Fibroblast of villous mesenchyme (primary cell): Measurements from ENCODE around the genes WNT2, KCND2 and IQUB.

DNA sequence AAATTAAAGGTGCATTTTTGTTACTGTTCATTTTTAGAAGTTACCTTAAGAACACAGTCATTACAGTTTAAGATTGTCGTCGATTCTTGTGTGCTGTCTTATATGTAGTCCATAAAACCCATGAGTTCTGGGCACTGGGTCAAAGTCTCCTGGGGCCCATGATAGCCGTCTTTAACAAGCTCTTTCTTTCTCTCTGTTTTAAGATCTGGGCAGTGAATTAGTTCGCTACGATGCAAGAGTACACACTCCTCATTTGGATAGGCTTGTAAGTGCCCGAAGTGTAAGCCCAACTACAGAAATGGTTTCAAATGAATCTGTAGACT is 90.8 kb upstream of the CAPZA2 start:
- CAGE, long polyA plus RNA: no peak

- CAGE, long polyA plus RNA: no peak
Observed at GRCh38 chr7:116872203-116872540, 9.8 kb downstream of the CAPZA2 start.

GRCh38 chr7:116948860-116949581 is 4.3 kb upstream of the ST7 start:
- CAGE, long polyA plus RNA: no peak

DNA sequence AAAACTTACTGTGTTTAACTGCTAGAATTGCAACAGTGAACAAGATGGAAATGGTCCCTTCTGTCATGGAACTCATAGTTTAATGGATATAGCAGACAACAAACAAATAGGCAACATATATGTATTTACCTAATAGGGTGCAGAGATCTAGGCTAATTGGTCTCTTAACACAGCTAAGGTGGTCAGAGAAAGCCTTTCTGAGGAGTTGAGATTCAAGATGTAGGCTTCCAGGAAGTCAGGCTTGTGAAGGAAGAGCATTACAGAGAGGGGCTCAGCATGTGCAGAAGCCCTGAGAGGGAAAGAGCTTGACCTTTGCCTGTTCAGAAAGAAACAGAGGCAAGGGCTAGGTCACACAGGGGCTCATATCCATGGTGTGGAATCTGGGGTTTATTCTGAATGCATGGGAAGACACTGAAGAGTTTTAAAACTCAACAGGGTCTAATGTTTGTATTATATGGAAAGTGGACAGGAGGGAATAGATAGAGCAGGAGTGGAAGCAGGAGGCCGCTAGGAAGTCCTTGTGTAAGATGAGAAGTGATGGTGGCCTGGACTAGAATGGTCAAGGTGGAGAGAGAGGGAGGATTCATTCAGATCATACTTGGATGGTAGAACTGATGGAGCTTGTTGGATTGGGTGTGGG is 98.0 kb downstream of the ST7 start:
- CAGE, long polyA plus RNA: no peak

DNA sequence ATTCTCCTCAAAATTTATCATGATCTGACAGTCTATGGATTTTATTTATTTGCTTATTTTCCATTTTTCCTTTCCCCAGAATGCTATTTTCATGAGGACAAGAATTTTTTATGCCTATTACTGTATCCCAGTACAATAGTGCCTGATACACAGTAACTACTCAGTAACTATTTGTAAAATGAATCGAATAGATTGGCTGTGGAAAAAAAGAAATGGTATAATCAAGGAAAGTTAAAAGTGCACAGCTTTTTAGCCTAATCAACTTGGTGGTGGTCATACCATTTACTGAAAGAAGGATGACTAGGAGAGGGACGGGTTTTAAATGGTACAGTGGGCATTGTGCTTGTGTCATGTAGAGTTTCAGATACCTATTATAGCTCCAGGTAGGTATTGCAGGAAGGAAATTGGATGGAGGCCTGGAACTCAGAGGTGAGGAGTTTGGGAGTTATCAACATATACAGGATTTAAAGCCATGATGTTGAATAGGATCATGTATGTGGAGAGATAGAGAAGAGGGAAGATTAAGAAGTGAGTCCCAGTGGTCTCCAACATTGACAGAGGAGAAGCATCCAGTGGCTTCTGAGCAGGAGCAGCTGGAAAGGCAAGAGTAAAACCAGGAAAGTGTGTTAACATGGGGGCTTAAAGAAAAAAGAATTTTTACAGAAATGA is 166.6 kb downstream of the WNT2 start:
- CAGE, long polyA plus RNA: no peak

GRCh38 chr7:117273921-117274389 is 48.9 kb downstream of the WNT2 start:
- CAGE, long polyA plus RNA: no peak

DNA sequence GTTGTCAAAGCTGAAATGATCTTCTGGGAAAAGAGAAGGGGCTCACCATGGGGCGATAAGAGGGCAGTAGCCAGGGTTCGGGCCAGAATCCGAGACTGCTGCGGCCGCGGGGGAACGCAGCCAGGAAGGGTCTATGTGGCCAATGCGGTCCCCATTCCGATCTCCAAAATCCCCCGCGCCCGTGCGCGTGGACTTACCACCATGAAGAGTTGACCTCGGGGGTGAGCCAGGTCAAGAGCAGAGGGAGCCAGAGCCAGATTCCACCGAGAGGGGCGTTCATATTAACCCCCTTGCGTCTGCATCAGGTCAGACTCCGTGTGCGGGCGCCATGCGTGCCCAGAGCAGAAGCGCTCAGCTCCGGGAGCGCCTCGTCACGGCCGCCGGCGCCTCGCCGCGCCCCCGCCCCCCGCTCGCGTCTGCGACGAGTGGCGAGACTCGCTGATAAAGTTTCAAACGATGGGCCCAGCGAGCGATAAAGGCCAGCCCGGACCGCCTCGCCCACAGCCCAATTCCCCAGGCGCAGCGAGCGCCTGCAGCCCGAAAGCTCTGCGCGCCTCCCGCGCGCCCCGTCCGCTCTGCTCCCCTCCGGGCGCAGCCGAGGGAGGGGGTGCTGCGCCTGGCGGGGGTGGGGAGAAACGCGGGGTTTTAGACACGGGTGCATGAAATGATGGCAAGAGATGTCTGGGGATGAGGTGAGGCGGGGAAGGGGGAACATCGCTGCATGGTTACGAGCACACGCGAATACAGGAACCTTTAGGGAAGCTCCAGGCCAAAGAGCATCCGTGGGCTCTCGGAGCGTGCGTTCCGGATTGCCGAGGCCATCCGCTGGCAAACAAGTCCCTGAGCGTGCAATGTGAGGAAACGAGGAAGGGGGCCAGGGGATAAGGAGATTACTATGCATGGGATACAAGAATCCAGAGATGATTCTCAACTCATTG is at the start of gene WNT2:
Gene WNT2 (minus strand): TSS at position 349 of the 938 bp plus-strand sequence.
- CAGE, long polyA plus RNA: no peak

DNA sequence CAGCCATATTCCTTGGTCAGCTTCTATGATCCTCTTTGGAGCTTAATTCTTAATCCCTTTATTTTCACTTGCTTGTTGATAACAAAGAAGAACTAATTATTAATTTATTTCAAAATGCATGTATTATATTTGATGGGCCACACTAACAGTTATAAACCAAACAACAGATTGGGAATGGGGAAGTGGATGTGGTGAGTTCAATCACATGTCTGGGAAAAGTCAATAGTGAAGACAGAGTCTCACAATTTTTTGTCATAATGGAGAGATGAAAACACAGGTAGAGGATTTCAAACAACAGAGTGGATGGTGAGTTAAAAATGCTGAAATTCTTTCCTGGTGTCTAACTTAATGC is 1.7 kb upstream of the CFTR start:
- CAGE, long polyA plus RNA: no peak

DNA sequence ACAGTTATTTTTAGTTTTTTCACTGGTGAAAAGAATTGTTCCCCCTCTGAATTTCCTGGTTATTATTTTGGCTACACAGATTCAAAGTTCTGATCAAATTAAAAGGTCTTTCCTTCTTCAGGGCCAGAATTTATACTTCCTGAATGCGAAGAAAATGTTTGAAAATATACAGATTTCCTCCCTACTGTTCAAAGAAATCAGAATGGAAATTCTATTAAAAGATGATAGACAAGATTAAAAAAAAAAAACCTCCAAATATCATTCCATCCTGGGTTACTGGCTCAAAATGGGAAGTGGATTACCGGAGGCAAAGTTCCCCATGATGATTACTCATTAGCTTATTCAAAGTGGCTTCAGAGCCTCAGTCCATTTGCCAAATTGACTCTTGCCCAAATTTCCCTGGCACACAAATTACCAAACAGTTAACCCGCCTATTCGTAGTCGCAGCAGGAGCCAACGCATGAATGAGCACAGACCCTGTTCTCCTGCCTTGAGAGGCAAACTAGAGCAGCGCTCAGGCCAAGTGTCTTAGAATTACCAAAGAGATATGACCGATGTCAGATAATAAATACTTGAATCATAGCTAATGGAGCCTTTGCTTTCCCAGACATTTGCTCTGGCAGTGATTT is 65.1 kb downstream of the CTTNBP2 start:
- CAGE, long polyA plus RNA: no peak

DNA sequence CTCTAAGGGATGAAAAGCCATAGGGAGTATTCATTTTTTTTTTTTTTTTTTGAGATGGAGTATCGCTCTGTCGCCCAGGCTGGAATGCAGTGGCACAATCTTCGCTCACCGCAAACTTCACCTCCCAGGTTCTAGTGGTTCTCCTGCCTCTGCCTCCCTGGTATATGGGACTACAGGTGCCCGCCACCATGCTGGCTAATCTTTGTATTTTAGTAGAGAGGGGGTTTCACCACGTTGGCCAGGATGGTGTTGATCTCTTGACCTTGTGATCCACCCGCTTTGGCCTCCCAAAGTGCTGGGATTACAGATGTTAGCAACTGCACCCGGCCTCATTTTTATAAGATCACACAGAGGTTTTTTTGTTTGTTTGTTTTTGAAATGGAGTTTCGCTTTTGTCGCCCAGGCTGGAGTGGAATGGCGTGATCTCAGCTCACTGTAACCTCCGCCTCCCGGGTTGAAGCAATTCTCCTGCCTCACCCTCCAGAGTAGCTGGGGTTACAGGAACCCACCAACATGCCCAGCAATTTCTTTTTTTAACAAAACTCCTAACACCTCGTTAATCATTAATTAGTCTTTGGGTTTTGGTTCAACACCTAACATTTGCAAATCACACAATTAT is 1.6 kb upstream of the LSM8 start:
- CAGE, long polyA plus RNA: no peak

GRCh38 chr7:118194585-118195952 is 11.1 kb downstream of the LSM8 start:
- CAGE, long polyA plus RNA: no peak

GRCh38 chr7:120272425-120273480 is at the start of gene KCND2:
TSS of gene KCND2 (plus strand) at chr7:120273175.
- CAGE, long polyA plus RNA: no peak

DNA sequence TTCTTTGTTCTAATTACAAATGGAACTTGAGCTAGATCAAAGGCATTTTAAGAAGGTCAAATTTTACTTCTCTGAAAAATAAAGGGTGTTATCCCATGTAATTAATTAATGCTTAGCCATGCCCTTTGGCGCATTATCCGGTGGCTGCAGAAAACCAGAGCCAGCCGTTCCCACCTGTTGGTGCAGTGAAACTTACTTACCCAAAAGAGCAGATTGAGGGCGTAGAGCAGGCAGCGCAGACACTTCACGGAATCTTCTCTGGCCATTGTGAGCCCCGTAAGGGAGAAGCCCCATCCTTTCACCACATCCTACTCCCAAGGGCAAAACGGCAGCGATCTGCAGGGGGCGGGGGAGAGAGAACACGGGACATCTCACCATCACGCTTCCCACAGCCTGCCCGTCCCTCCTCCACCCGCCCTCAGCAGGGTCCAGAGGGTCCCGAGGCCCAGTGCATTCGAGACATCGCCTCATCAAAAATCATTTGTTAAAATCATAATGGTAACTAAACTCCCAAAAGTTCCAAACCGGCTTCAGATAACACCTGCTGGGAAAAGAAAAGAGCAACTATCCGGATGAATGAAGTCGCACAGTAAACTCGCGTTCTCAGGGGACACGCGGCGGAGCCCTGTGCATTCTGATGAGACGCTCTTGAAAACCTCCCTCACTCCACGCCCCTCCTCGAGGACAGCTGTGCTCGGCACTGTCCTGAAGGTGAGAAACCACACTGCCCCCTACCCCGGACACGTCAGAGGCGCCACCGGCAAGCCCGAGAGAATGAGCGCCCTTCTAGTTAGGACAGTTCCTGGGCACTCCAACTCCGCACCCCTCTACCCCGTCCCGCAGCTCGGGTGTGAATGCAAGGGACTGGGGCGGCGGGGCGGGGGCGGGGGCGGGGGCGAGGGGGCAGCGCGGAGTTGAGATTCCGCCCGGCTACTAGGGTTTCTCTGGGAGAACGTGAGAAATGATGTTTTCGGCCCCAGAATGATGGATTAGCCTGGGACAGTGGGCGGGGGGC is 1.1 kb downstream of the TSPAN12 start:
- CAGE, long polyA plus RNA: no peak

DNA sequence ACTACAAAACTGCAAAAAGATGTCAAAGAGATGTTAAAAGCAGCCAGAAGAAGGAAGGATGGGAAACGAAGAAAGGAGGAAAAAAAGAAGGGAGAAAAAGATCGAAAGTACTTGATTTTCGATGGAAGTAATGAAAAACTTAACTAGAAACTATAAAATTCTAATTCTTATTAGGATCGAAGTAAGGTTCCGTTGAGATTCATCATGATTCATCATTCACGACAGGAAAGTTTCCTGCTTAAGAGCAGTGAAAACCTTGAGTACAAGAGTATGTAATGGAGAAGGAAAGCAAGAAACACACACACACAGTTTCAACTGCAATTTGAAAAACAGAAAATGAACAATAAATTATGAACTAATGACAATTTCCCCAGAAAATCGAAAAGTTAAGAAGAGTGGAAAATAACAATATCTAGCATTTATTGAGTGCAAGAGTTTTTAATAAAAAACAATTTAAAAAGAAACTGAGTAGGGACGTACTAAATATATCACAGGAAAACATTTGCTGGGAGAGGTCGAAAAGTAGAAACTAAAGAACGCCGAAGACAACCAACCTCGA is 1.1 kb upstream of the ING3 start:
- CAGE, long polyA plus RNA: no peak

- CAGE, long polyA plus RNA: no peak
Observed at GRCh38 chr7:121012371-121013304, 24.1 kb downstream of the CPED1 start.

DNA sequence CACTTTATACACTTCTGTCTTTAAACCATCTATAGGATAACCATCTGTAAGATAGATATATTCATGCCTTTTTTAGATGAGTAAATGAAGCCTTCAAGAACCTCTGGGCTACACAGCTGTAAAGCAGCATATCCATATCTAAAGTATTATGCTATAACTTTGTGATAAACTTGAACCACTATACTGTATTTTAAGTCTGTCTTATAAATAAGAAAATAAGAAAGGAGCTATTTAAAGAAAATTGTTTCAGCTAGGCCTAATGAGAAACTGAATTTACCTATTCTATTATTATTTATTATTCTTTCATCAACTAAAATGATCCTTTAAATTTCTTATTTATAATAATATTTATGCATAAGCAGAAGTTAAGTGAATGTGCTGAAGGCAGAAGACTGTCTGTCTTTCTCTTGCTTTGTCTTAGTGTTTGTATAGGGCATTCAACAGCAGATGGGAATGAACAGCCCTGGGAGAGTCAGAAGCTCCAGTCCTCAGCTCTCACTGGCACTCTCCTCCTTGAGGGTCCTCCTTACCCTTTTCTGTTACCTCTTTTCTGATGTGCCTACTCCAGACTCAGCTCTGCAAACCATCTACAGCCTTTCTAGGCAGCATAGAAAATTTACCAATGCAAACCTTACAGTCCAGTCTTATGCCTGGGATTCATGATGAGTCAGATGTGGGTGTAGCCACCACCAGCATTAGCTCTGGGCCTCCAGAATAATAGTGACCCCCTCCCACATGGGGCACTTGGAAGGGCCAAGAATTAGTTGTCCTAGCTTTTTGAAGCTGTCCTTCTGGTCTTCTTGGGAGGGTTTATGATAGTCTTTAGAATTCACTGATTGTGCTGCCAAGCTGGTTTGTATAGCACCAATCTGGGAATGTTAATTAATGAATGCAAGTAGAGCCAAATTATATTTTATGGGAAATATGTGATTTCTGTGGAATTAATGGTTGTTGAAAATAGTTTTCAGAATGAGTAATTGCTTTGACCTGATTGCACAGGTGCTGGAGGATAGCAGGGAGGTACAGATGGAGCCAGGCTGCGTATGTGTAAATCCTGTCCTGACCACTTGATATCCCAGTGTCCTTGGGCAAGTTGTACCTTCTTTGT is 94.5 kb downstream of the CPED1 start:
- CAGE, long polyA plus RNA: no peak

- CAGE, long polyA plus RNA: no peak
Observed at GRCh38 chr7:122319759-122320607, 15.4 kb upstream of the FEZF1 start.

DNA sequence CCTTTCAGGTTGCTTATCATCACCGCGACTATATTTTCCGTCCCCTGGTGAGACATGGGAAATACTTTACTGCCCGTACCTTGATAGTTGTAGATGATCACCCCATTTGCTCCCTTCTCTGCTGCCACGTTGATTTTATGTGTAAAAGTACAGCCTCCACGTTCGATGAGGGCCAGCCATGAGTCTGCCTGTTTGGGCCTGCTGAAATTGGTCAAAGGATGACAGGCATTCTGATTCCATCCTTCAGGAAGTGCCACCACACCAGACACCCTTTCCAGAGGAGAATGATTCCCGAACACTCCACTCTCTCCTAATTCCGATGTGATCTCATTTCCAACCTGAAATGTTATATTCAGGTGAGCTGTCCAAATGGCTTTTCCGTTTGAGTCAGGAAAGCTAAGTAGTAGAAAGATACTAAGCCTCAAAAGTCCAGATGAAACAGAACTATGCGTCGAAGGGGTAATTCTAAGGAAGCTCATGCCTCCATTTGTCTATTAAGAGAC is 399 bp downstream of the RNF148 start:
- CAGE, long polyA plus RNA: no peak

GRCh38 chr7:122710665-122711214 is 8.0 kb upstream of the RNF148 start:
- CAGE, long polyA plus RNA: no peak

- CAGE, long polyA plus RNA: no peak
Observed at GRCh38 chr7:123534308-123534704, at the start of gene IQUB. TSS of gene IQUB (minus strand) at chr7:123534595.